Cytotoxic T cell (primary cell): ENCODE results near the gene GON7.

GRCh38 chr14:91886708-91887115, 19.4 kb upstream of the TC2N start:
- PRO-cap, 2 experiments: no peak in any of the 2 experiments

GRCh38 chr14:91947759-91948397, 384 bp upstream of the FBLN5 start:
- PRO-cap, 2 experiments: no peak in any of the 2 experiments

DNA sequence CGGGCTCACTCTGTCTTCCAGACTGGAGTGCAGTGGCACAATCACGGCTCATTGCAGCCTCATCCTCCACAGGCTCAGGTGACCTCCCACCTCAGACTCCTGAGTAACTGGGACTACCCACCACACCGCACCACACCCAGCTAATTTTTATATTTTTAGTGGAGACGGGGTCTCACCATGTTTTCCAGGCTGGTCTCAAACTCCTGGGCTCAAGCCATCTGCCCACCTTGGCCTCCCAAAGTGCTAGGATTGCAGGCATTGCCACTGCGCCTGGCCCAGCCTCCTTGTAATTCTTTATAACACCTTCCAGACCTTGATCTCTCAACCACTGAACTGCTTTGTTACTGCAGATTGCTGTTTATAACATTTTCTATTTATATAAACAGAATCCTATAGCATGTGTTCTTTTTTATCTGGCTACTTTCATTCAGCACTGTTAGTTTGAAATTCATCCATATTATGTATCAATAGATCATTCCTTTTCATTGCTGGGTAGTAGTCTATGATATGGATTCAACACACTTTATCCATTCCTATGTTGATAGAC, 7.5 kb upstream of the ATXN3 start:
- PRO-cap, 2 experiments: peak in 2 of 2 experiments; most common minus-strand start position 329 of the sequence (in 2)

- PRO-cap, 2 experiments: no peak in any of the 2 experiments
Observed at GRCh38 chr14:92514908-92515257, 1.3 kb downstream of the RIN3 start.

DNA sequence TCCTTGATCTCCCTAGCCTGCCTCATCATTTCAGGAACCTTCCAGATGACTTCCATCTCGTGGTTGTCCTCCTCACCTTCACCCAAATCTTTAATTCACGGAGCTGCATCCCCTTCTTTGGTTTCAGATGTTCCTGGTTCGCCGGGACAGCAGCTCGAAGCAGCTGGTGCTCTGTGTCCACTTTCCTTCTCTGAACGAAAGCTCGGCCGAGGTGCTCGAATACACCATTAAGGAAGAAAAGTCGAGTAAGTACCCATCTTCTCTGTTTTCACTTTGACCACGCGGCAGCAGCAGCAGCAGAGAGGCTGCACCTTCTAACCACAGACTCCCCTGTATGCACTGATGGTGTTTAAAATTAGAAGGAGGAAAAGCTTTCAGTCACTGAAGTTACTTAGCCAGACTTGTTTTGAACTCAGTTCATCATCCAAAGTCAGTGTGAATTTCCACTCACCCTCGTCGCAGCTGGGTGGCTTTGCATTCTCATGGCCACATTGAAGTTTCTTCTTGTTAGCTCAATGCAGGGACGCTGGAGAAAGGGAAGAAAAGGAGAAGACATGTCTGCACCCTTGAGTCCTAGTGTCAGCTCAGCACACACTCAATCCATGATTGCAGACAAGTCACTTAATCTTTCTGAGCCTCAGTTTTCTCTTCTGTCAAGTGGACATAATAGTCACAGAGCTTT, 63.8 kb downstream of the RIN3 start:
- PRO-cap, 2 experiments: peak in 2 of 2 experiments; most common plus-strand start position 378 of the sequence (in 1); most common minus-strand start position 341 of the sequence (in 2)

GRCh38 chr14:92658966-92659692, 89.3 kb downstream of the LGMN start:
- PRO-cap, 2 experiments: no peak in any of the 2 experiments

DNA sequence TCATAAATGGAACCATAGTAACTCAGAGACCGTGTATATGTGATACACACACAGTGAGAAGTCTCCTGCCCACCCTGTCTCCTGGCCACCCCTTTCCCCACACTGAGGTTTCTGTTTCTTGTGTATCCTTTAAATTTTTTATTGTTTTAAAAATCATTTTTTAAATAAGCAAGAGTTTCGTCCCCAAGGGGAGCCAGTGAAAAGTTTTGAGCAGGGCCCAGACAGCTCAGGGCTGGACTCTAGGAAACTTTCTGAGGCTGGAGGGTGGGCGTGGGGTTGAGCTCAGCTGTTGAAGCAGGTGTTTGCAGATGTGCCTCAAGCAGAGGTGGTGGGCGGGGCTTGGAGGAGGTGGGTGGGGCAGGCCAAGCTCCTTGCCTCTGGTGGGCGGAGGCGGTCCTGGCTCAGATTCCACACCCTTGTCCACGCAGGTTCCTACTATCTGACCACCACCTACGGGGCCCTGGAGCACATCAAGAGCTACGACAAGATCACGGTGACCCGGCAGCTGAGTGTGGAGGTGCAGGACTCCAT, 63.8 kb downstream of the LGMN start:
- PRO-cap, 2 experiments: no peak in any of the 2 experiments

GRCh38 chr14:92686777-92687504, 61.5 kb downstream of the LGMN start:
- PRO-cap, 2 experiments: no peak in any of the 2 experiments

- PRO-cap, 2 experiments: no peak in any of the 2 experiments
Observed at GRCh38 chr14:92877892-92878170, 45.1 kb upstream of the CHGA start.

GRCh38 chr14:92922414-92922795, 545 bp upstream of the CHGA start:
- PRO-cap, 2 experiments: no peak in any of the 2 experiments

- PRO-cap, 2 experiments: no peak in any of the 2 experiments
Observed at GRCh38 chr14:92932330-92933081, 9.6 kb downstream of the CHGA start.

DNA sequence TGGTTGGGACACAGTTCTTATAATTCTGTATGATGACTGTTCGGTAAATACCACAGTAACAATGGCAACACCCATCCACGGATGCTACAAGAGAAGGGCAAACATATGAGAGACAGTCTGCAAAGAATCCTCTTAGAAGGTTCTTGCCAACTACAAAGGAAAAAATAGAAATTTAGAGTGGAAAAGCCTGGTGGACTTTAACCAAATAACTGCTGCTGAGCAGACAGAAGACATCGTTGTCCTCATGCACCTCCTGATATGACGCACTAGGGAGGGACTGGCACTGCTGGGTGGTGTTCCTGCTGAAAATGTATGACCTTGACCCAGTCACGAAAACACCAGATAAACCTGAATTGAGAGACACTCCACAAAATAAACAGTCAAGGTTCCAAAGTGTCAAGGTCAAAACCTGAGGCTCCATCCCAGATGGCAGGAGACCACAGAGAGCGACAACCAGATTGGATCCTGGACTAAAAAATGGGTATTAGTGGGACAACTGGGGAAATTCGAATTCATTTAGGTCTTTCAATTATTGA, 61.9 kb downstream of the CHGA start:
- PRO-cap, 2 experiments: no peak in any of the 2 experiments

DNA sequence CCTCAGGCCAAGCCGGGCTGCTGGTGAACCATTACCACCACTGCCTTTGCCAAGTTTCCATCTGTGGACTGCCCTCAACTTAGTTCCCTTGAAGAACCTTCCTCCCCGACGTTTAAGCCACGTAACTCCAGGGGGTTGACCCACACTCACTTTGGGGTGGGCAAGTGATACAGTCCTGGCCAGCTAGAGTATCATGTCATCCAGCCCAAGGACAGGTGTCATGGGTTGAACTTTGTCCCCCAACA, 68.7 kb downstream of the ITPK1 start:
- PRO-cap, 2 experiments: no peak in any of the 2 experiments

DNA sequence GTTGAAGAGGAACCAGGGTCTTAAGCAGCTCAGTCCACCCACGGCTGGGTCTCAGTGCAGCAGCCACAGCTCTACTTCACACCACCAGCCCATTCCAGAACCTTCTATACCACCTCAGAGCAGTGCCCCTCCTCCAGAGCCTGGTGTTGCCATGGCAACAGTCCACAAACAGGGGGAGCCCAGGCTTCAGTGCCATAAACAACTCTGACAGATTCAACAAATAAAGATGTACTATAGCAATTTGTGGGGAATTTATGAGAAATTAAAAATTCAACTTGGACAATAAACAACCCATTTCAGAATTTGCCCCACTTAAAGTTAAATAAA, 59.2 kb downstream of the ITPK1 start:
- PRO-cap, 2 experiments: peak in 1 of 2 experiments; most common minus-strand start position 56 of the sequence (in 1)

- PRO-cap, 2 experiments: no peak in any of the 2 experiments
Observed at GRCh38 chr14:93096811-93097428, 18.8 kb downstream of the ITPK1 start.

DNA sequence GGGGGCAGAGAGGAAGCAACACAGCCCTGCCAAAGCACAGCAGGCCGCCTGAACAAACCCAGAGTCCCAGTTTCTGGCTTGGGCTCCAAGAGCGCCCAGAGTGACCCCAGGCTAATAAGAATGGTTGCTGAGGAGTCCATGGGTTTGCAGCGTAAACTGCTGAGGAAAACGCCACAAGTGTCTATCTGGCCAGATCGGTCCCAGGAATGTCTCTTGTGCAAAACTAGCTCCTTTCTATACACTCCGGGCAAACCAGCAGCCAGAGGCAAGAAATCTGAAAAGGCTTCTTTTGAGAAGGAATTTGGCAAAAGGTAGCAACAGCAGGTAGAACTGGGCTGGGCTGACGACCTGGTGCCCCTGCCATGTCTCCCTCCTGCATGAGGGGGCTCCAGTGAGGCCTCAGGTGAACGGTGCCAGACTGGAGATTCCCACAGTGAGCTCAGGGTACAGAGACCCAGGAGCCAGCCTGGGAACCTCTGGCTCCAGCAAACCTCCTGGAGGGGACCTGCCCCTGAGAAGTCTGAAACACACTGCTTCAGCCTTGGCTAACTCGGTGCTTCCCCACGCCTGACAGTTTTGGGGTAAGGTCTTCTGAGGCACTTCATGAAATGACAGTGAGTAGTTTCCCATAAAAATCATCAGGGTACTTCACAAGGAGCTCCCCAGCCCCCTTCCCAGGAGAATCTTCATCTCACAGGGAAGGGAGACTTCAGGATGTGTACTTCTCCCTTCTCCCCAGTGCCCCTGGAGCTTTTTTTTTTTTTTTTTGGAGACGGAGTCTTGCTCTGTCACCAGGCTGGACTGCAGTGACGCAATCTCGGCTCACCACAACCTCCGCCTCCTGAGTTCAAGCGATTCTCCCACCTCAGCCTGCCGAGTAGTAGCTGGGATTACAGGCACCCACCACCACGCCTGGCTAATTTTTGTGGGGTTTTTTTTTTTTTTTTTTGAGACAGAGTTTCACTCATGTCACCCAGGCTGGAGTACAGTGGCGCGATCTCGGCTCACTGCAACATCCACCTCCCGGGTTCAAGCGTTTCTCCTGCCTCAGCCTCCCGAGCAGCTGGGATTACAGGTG, 10.6 kb downstream of the ITPK1 start:
- PRO-cap, 2 experiments: no peak in any of the 2 experiments

GRCh38 chr14:93106791-93107086, 9.0 kb downstream of the ITPK1 start:
- PRO-cap, 2 experiments: no peak in any of the 2 experiments

DNA sequence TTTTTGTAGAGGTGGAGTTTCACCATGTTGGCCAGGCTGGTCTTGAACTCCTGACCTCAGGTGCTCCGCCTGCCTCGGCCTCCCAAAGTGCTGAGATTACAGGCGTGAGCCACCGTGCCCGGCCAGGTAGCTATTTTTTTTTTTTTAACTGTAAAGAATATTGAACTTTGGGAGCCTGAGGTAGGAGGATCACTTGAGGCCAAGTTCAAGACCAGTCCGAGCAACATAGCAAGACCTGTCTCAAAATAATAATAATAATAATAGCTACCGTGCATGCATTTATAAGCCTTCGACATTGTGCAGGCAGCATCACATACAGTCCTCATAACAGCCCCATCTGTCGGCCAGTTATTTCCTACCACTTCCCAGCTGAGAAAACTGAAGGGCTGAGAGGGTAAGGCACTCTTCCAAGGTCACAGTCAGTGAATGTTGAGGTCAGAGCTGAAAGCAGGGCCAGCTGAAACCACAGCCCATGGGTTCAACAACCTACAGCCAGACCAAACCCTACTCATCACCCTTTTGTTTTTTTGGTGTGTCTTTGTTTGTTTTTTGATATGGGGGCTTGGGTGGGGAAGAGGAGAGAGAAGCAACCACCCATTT, 16.7 kb upstream of the ITPK1 start:
- PRO-cap, 2 experiments: no peak in any of the 2 experiments

DNA sequence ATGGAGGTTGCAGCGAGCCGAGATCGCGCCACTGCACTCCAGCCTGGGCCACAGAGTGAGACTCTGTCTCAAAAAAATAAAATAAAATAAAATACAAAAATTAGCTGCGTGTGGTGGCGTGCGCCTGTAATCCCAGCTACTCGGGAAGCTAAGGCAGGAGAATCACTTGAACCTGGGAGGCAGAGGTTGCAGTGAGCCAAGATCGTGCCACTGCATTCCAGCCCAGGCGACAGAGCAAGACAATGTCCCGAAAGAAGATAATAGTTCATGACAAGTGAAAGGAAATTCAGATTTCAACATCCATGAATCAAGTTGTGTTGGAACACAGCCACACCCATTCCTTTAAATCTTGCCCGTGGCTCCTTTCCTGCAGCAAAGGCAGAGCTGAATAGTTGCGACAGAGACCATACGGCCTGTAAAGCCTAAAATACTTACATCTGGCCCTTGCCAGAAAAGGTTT, 17.6 kb upstream of the ITPK1 start:
- PRO-cap, 2 experiments: no peak in any of the 2 experiments

GRCh38 chr14:93206472-93207165, at the start of gene GON7:
Gene GON7, minus strand, starts transcription at chr14:93207065.
- PRO-cap, 2 experiments: peak in 2 of 2 experiments; most common minus-strand start chr14:93207133 (in 2)